ENCODE results near the gene HOXA10.

DNA sequence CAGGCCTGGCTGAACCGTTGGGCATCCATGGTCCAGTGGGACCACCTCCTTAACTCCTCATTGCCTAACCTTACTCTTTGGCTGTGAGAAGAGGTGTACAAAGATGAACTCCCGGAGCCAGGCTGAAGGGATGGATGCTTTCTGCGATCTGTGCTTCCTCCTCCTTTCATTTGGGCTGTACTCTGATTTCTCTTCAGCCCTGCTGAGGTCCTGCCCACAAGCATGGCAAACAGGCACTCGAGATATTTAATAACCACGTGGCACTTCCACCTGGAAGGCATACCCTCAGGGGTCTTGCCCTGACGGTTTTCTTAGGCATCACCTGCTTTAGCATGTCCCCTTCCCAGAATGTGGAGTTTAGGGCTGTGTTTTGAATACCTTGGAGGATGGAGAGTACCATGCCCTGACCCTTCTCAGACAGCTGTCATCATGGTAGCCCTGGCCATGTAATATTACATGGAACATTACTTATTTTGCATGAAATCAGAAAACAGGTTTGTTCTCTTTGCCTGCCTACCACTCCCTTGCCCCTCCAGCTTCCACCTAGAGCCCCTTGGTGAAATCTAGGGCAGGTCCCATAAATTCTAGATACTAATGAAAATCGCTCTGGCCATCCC is 21.9 kb downstream of the HNRNPA2B1 start:
- PRO-cap = unidirectional peak, minus-strand start at position 59 of the sequence; unidirectional peak, minus-strand start at position 168 of the sequence

GRCh38 chr7:26189238-26189449 is 11.4 kb downstream of the HNRNPA2B1 start:
- PRO-cap = no peak

- PRO-cap = unidirectional peak, minus-strand start at chr7:26194058
These were observed 6.8 kb downstream of the HNRNPA2B1 start for GRCh38 chr7:26193706-26194161.

DNA sequence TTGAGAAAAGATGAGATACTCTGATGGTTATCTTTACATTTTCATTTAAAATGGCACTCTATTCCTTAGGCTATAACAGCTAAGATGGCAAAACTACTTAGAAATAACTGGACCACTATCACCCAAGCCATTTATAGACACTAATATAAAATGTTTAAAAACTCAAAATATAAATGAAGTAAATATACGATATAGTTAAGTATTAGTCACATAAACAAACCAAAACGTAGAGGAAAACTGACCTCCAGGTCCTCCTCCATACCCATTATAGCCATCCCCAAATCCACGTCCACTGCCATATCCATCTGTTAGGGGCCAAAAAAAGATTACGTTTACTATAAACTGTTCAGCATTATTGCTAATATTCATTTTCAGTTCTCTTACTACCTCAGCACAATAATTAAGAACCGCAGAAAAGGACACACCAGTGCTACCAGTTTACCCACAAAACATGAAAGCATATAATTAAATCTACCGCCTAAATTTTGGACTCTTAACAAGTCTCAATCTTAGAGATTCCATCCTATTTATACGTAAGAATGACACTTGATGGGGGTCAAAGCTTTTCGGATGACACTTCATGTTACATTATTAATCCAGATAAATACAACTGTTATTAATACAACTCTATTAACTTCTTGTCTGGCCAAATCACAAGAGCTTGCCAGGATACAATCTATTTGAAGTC is 4.8 kb downstream of the HNRNPA2B1 start:
- PRO-cap = no peak

- PRO-cap = no peak
These were observed 41.1 kb downstream of the SNX10 start for GRCh38 chr7:26332726-26333282.

- PRO-cap = bidirectional peak, plus-strand start at chr7:26398677, minus-strand start at chr7:26398490
These were observed 106.4 kb downstream of the SNX10 start for GRCh38 chr7:26397806-26398795.

DNA sequence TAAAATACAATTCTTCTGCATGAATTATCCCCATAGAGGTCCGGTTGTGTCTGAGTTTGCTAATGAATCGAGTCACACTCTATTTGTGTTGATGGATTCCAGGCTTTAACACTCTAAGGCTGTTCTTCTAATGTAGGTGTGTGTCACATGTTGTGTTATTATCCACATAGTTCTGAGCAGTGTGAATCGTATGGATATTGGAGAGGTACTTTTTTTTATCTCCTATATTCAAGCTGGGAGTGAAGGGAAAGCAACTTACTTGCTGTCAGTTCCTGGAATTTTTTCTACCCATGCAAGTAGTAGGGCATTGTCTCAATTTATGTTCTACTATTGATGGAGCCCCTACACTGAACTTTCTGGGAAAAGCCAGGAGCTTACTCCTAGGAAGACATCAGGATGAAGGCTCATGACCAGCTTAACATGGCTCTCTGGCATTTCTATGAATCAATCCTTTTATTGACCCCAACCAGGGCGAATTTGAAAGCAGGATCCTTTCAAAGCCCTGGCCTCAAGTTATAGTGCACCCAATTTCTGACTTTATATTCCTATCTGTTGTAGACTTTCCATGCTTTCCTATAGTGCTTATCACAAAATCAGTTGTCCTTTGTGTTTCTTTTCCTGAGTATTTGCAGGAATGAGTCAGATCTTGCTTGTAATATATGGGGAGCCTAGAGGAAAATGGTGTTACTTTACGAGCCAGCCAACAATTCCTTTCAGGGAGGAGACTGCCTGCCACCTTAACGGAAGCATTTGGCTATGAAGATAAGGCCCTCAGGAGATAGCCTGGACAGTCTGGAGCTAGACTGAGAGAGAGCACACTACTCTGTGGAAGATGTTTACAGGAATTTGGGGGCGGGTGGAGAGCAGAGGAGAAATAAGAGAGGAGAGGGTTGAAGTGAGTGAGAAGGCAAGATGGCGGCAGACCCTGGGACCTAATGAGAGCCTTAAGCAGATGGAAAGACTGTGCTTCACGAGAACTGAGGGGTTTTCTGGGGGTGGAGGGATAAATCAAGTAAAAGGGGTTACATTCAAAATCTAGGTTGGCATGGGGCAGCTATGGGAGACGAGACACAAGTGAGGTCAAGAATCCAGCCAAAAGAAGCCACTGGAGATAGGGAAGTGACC is 126.1 kb downstream of the SNX10 start:
- PRO-cap = bidirectional peak, plus-strand start at position 790 of the sequence, minus-strand start at position 533 of the sequence

DNA sequence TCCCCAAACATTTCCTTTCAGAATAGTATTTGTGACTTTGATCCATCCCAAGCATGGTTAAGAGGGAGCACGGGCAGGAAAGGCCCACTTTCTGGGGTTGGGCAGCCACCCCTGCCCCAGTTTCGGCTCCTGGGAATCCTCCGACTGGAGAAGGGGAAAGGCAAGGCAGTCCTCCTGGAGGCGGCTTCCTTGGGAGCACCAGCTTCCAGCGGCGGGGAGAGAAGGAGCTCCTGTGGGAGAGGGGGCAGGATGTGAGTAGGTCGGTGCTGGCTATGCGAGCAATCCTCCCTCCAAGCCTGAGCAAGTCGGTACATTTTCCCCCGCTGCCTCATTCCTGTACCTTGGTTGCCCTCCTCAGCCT is 2.1 kb upstream of the HOXA1 start:
- PRO-cap = no peak

GRCh38 chr7:27098253-27099503 is 2.9 kb upstream of the HOXA1 start:
- PRO-cap = no peak

- PRO-cap = no peak
These were observed 5.7 kb upstream of the HOXA2 start for GRCh38 chr7:27108091-27108578.

GRCh38 chr7:27112016-27112715 is 9.7 kb upstream of the HOXA2 start:
- PRO-cap = no peak

DNA sequence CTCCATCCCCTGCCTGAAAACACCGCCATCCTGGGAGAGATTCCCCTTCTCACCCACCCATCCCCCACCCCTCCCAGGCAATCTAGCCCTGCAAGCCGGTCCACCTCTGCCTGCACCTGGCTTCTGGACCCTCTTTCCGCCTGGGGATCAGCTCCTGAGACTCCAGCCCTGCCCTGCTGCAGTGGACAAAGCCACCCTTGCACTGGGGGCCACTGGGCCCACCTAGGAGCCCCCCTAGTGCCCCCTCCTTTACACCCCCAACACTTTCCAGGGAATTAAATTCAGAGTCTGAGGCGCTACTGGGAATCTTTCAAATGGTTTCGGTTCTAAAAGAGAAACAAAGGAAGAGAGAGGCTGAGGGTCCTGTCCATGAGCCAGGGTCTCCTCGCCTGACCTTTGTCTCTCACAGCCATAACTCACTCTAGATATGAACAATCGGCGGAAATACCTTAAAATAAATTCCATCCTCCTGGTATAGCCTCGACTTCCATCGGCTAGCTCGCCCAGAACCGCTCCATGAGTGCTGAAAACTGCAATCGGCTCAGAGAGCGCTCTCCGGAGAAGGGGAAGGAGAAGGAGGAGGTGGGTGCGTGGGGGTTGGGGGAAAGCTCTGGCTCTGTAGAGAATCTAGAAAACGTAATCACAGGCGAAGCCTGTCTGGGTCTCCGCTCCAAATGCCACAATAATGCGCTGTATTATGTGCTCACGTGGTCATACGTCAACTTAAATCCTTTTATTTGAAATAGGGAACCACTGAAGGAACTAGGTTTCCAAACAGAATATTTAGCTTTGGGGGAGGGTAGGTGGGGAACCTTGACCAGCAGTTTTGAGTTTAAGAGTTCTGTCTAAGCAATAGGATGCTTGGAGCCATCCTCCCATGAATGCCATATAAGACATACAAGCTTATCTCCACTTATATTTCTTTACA is 12.6 kb downstream of the HOXA4 start:
- PRO-cap = bidirectional peak, plus-strand start at position 506 of the sequence, minus-strand start at position 302 of the sequence; bidirectional peak, plus-strand start at position 531 of the sequence, minus-strand start at position 518 of the sequence

GRCh38 chr7:27127715-27128571 is 2.6 kb downstream of the HOXA4 start:
- PRO-cap = no peak

- PRO-cap = bidirectional peak, plus-strand start at chr7:27148671, minus-strand start at chr7:27148476
These were observed 1.2 kb upstream of the HOXA6 start for GRCh38 chr7:27148611-27149238.

- PRO-cap = no peak
These were observed at the start of gene HOXA10 for GRCh38 chr7:27174007-27174547. TSS of gene HOXA10 (minus strand) at chr7:27174320.

- PRO-cap = no peak
These were observed 1.1 kb downstream of the HOXA13 start for GRCh38 chr7:27198646-27199301.

DNA sequence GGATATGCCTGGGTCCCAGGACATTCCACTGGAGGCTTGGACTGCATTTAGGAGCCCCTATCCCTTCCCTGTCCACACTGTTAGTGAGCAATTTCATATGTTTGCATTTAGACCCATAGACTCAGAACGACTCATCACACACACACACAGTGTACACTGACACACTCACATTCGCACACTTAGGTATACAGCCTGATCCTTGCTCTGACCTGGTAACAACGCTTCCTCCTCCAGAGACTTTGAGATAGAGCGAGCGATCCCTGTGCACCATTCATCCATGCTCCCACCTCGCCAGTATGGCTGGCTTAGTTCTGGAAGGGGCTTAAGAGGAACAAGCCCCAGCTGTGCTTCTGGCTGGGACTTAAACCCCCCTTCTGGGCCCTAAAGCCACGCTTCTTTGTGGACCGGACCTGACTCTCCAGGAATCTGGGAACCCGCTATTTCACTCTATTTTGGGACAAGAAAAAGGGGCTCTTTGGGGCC is 899 bp upstream of the HOXA13 start:
- PRO-cap = no peak

DNA sequence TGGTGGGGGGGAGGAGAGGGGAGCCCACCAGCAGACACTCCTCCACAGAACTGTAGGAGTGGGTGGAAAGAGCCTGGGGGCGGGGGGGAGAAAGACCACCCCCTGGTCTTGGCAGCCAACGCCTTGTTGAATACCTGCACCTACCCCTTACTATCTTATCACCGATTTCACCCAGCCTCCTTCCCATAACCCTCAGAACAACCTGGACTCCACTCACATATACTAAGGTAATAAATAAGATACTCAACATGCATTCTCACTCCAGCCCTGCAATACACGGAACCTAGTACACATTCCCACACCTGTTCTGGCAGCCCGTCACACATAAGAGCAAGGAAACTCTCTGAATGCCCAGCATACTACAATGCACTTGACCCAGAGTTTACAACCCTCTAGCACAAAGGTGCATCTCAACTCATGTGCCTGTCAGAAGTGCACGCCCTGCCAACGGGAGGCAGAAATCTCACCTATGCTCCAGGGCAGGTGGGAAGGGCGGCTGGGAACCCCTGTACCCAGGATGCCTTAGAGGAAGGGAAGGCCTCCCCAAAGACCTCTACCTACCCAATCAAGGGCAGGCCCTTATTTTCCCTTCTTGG is 1.8 kb downstream of the EVX1 start:
- PRO-cap = no peak

DNA sequence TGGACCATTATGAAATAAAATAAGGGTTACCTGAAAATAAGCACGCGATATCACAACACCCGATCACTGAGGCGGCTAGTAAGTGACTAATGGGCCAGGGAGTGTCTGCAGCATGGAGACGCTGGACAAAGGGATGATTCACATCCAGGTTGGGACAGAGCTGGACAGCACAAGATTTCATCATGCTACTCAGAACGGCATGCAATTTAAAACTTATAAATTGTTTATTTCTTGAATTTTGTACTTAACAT is 15.6 kb downstream of the HIBADH start:
- PRO-cap = no peak

DNA sequence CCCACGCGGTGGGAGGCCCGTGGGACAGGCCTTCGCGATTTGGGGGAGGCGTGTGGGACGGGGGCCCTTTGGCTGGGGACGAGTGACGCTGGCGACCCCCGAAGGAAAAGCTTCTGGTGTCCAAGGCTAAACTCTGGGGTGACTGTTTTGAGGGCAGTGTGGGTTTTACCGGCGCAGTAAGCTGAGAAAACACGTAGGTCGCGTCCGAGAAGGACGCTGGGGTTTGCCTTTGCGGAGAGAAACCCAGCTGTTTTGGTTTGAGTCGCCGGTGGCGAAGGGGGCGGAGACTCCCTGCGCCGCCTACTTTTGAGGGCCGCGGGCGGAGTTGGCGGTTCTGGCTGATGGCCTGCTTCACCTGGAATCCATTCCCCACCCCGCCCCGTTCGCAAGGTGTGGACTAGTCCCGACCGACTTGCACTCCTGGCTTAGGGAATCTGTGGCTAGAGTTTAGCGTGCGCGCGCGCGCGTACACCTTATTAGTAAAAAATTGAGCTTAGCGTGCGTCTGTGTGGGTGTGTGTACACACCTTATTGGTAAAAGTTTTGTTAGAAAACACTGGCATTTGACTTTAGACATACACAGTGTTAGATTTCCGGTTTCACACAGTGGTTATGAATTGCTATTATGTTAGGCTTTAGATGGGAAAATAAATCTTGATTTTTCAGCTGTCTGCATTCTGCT is 694 bp downstream of the TAX1BP1 start:
- PRO-cap = bidirectional peak, plus-strand start at position 382 of the sequence, minus-strand start at position 225 of the sequence

Measured in left lung (tissue), 1 donor.